Retinal pigment epithelial cell (primary cell): Measurements from ENCODE around the genes MSX2, ARL10, NOP16 and GPRIN1.

GRCh38 chr5:173947187-173947607 lies 41.8 kb upstream of the C5orf47 start:
- RRBS, result no CpG with 5 or more reads among the region's 3 CpGs

DNA sequence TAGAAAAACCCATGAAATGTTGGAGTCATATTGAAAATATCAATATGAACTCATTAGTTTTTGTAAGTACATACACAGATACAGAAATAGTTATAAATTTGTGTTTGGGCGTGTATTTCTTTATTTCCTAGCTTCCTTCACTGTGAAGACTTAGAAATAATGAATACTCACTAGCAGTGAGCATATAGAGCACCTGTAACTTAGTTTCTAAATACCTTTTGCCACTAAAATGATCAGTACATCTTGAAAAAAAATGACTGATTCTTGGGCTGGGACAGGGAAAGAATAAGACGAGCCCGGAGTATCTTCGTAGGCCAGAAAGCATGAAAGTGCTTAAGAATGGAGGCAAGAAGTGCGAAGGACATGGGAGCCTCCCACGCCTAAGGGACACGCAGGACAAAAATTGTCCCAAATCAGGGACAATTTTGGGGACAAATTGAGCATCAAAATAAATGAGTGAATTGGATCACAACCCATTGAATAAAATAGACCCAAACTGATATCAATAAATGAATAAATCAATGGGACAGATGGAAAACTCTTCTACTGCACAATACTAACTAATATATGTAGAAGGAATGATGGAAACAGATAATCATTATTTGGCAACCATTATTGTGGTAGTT lies 41.2 kb upstream of the C5orf47 start:
- RRBS, result no CpG with 5 or more reads among the region's 7 CpGs

GRCh38 chr5:173961241-173961833 lies 27.6 kb upstream of the C5orf47 start:
- RRBS, result no CpG with 5 or more reads among the region's 1 CpG

- RRBS, result 3% methylated on average over 16 of the region's 68 CpGs
Measured at GRCh38 chr5:174720863-174721591, 3.4 kb upstream of the MSX2 start.

- RRBS, result under 1% methylated on average over 36 of the region's 91 CpGs
Measured at GRCh38 chr5:174724063-174725132, at the start of gene MSX2. Gene MSX2 (plus strand): TSS chr5:174724582.

DNA sequence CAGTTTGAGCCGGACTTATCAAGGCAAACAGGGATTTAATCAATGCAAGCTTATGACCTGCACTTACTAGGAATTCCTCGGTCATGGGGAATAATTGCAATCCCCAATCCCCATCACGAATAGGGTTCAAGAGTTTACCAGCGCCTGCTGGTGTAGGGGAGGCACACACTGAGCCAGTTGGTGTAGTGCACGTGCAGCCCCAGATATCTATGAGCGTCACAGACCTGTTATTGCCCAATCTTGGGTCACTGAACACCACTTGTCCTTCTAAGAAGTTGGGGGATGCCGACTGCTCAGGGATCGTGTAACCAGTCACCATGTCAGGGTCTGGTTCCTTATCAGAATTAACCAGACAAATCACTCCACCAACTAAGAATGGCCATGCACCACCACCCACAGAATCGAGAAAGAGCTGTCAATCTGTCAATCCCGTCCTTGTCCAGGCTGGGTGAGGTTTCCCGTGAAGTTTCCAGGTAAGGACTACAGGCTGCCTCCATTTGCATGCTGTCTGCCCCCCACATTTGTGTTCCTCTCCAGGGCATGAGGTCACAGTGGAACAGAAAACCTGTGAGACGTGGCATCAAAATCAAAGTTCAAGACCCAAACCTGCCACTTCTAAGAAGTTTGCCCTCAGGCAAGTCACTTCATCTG lies 329.1 kb downstream of the DRD1 start:
- RRBS, result no CpG with 5 or more reads among the region's 12 CpGs

- RRBS, result under 1% methylated on average over 26 of the region's 50 CpGs
Measured at GRCh38 chr5:175478721-175479557, 579 bp downstream of the SFXN1 start.

DNA sequence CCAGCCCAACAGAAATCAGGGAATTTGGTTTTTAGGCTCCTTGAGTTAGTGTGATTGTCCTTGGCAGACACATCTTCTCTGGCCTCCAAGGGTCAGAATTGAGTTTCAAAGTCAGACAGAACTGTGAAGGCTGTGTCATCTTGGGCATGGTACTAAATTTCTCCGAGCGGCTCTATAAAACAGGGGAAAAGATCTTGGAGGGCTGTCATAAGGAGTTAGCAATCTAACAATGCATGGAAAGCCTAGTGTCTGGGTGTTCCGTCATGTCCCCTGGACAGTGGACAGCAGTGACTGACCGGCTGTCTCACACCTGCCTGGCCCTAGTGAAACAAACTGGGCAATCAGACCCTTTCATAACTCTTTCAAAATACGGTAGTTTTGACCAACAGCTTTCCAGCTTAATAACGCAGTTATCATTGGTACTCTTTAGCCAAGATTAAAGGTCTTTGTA lies 3.6 kb downstream of the SFXN1 start:
- RRBS, result no CpG with 5 or more reads among the region's 6 CpGs

DNA sequence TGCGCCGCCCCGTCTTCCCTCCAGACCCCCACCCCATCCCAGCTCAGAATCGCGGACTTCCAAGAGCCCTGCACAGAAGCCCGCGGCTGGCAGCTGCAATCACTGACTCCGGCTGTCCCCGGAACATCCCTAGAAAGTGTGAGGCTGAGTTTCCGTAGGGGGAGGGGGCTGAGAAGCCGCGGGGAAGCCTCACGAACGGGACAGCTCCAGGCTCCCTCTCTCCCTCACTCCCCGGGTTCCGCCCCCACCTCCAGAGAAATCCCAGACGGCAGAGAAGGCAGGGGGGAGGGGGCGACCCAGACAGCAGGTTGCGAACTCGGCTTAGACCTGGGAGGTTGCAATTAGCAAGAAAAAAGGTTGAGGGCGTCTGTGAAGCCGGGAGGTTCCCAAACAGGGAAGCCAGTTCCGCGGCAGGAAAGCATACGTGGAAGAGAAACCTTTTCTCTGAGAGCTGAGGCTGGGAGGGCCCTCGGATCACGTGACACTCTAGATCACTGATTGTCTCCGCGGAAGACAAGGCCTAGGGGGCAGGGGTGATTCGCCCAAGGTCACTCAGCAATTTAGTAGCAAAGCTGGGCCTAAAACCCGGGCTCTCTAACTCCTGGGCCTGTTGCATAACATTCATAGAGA lies 73.8 kb upstream of the CPLX2 start:
- RRBS, result 0% methylated on average over 3 of the region's 31 CpGs

DNA sequence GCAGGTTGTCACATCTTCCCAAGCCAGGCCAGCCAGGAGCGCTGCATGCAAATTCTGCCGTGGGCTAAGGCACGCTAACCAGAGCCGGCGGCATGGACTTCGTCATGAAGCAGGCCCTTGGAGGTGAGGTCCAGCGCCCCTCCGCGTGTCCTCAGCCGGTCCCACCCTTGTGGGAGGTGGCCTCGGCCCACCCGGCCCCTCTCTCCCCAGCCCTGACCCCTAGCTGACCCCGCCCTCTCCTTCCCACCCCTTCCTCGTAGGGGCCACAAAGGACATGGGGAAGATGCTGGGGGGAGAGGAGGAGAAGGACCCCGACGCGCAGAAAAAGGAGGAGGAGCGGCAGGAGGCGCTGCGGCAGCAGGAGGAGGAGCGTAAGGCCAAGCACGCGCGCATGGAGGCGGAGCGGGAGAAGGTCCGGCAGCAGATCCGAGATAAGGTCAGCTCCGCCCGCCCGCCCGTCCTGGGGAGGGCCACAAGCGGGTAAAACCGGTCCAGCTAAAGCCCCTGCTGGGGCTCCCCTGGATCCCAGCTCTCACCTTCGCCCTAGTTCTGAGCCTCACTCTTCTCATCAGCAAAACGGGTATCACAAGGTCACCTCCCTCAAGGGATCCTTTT lies 7.4 kb downstream of the CPLX2 start:
- RRBS, result 6% methylated on average over 14 of the region's 36 CpGs

DNA sequence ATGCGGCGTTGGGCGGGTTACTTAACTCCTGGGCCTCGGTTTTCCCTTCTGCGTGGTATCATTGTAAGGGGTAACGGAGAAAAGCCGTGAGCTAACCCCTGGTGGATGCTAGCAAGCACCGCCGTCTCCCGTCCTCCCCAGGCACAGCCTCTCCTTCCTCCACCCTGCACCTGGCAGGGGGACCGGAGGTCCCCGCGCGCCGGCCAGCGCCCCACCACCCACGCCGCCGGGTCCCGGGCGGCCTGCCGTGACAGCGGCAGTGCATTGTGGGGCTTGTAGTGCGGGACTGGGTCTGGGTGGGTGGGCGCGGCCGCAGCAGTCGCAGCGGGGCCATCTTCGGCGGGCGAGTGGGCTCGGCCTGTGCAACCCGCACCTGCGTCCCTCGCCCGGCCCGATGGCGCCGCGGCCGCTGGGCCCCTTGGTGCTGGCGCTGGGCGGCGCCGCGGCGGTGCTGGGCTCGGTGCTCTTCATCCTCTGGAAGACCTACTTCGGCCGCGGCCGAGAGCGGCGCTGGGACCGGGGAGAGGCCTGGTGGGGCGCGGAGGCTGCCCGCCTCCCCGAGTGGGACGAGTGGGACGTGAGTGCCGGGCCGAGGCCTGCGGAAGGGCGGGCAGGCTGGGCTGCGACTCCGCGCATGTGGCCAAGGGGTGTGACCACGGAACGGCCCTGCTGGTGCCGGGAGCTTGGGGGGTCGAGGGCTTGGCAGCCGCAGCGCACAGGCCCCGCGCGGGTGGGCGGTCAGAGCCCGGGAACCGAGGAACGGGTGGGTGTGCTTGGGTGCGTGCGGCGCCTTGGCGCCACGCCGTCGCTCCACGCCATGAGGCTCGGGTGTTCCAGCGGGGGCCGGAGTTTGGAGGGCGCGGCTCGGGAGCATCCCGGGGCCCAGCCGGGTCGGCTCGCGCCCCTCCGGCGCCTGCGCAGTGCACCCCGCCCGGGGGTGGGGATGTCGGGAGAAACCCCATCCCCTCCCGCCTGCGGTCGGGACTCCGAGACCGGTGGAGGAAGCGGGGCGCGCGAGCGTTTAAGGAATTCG lies at the start of gene ARL10:
Gene ARL10 (plus strand): TSS at position 318 of the 1,033 bp plus-strand sequence.
- RRBS, result under 1% methylated on average over 36 of the region's 118 CpGs

- RRBS, result under 1% methylated on average over 26 of the region's 62 CpGs
Measured at GRCh38 chr5:176387807-176388892, at the start of gene NOP16. Gene NOP16 (minus strand): TSS chr5:176388598.

DNA sequence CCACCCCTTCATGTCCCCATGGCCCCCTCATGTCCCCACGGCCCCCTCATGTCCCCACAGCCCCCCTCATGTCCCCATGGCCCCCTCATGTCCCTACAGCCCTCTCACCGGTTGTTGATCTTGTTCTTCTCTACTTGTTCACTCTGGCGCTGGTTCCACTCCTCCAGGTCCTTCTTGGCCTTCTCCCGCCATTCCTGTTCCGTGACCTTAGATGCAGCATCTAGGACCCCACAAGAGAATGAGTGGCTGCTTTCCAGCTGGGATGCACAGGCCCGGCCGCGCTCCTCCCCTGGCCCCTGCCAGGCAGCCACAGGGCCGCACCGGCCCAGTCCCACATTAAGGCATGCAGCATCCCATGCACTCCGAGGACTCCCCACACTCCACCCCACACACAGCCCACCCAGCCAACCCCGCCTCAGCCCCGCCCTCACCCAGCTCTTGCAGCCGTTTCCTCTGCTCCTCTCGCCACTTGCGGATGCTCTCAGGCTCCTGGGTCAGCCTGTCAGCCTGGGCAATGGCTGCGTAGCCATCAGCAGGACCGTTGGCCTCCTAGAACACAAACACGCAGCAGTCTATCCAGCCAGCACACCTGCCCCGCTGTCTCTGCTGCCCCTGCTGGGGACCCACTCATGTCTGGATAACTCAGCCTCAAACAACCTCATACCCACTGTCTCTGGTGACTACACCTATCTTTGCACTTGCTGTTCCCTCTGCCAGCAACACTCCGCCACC lies 9.1 kb downstream of the HIGD2A start:
- RRBS, result no CpG with 5 or more reads among the region's 21 CpGs

- RRBS, result no CpG with 5 or more reads among the region's 16 CpGs
Measured at GRCh38 chr5:176538018-176538301, 758 bp upstream of the RNF44 start.

DNA sequence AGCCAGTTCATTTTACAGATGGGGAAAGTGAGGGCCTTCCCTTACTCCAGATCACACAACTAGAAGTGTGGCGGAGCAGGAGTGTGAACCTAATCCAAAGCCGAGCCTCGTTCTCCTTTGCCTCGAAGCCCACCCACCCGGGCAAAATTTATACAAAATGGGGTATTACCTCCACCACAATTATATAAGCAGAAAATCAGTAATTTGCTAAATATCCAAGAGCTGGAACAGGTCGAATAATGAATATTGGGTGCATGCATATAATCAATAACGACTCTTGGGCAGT lies 1.0 kb upstream of the RNF44 start:
- RRBS, result no CpG with 5 or more reads among the region's 7 CpGs

DNA sequence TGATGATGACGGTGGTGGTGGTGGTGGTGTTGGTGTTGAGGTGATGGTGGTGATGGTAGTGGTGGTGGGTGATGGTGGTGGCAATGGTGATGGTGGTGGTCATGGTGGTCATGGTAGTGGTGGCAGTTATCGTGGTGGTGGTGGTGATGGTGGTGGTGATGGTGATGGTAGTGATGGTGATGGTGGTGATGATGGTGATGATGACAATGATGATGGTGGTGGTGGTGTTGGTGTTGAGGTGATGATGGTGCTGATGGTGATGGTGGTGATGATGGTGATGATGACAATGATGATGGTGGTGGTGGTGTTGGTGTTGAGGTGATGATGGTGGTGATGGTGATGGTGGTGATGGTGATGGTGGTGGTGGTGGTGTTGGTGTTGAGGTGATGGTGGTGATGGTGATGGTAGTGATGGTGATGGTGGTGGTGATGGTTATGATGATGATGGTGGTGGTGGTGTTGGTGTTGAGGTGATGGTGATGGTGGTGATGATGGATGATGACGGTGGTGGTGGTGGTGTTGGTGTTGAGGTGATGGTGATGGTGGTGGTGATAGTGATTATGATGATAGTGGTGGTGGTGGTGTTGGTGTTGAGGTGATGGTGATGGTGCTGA lies 17.9 kb downstream of the GPRIN1 start:
- RRBS, result no CpG with 5 or more reads among the region's 3 CpGs

GRCh38 chr5:176609259-176610437 lies at the start of gene GPRIN1:
Gene GPRIN1 (minus strand): TSS chr5:176610156.
- RRBS, result 1% methylated on average over 94 of the region's 138 CpGs

GRCh38 chr5:176610438-176610782 lies 454 bp upstream of the GPRIN1 start:
- RRBS, result under 1% methylated on average over 23 of the region's 31 CpGs

DNA sequence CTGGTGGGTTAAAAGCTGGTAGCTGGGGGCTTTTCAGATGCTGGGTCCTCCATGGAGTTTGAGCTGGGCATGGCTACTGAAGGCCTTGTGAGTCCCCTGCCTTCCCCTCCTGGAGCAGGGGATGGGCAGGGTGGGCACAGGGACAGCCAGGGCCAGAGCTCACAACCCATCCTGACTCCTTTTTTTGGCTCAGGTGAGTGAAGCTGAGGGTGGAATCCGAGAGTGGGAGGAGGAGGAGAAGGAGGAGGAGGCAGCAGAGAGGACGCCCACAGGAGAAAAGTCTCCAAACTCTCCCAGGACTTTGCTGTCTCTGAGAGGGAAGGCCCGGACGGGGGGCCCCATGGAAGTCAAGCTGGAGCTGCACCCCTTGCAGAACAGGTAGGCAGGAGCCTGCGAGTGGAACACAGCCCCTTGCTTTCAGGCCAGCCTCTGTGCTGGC lies 4.4 kb upstream of the TSPAN17 start:
- RRBS, result no CpG with 5 or more reads among the region's 5 CpGs